ENCODE measurements around a stretch of chr20.

DNA sequence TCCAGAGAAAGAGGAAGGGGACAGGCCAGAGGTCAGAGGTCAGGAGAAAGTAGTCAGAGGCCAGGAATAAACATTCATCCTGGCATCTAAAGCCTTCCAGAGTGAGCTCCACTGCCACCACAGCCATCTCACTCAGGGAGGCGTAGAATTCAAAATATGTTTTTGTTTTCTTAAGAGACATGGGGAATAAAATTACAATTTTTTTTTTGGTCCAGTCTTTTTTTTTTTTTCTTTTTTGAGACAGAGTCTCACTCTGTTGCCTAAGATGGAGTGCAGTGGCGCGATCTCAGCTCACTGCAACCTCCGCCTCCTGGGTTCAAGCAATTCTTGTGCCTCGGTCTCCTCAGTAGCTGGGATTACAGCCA, 18.0 kb upstream of the PTGIS start:
- CAGE, long polyA plus RNA, result no peak
- RRBS, result no CpG with 5 or more reads among the region's 5 CpGs

GRCh38 chr20:49611069-49611463, 43.1 kb upstream of the PTGIS start:
- CAGE, long polyA plus RNA, result no peak
- RRBS, result no CpG with 5 or more reads among the region's 36 CpGs

DNA sequence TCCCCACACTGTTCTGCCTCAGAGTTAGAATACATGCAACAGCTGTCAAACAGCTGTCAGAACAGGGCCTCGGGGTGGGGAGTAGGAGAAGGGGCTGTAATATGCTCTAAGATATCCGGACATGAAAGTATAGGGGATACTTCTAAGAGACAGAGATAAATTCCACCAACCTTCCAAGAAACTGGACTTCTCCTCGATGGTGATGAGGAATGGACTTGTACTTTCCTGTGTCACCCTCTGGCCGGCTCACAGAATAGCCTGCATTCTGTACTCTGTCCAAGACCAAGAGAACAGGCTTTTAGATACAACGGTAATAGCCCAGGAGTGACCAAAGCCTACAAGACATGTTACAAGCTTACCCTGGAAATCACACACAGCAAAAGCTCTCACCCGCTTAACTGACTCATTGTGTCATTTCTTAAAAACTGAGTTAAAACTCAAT, 69.3 kb upstream of the PTGIS start:
- CAGE, long polyA plus RNA, result no peak
- RRBS, result no CpG with 5 or more reads among the region's 6 CpGs

GRCh38 chr20:49641887-49642878, 71.5 kb downstream of the B4GALT5 start:
- CAGE, long polyA plus RNA, result no peak
- RRBS, result no CpG with 5 or more reads among the region's 8 CpGs

DNA sequence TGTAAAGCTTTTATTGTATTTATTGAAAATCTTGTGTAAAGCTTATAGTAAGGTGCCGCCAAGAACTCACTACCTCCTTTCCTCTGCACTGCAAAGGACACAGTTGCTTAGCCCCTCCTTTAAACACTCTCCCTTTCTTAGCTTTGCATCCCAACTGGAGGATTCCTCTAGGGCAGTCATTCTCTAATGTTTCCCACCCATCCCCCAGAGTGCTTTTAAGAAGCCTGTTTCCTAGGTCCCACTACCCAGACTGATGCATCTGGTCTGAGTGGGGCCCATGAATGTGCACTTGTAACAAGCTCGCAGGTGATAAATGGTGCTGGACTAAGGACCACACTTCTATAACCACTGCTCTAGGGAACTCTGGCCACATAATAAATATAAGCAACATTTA, 55.2 kb downstream of the B4GALT5 start:
- CAGE, long polyA plus RNA, result no peak
- RRBS, result no CpG with 5 or more reads among the region's 2 CpGs

- CAGE, long polyA plus RNA, result no peak
- RRBS, result no CpG with 5 or more reads among the region's 8 CpGs
Observed at GRCh38 chr20:49724420-49725416, 11.0 kb upstream of the B4GALT5 start.

DNA sequence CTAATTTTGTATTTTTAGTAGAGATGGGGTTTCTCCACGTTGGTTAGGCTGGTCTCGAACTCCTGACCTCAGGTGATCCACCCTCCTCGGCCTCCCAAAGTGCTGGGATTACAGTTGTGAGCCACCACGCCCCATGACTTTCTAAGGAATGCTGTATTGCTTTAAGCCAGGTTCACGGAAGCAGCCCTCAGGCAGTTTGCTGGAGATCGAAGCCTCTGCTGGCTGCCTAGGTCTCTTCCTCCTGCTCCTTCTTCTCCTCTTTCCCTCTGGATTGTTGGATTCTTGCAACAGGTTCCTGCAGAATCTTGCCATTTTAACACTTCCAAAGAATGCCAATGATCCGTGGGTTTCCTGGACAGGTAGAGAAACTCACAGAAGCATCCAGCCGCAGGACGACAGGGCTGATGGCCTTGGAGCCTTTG, 29.3 kb upstream of the B4GALT5 start:
- CAGE, long polyA plus RNA, result no peak
- RRBS, result no CpG with 5 or more reads among the region's 9 CpGs

DNA sequence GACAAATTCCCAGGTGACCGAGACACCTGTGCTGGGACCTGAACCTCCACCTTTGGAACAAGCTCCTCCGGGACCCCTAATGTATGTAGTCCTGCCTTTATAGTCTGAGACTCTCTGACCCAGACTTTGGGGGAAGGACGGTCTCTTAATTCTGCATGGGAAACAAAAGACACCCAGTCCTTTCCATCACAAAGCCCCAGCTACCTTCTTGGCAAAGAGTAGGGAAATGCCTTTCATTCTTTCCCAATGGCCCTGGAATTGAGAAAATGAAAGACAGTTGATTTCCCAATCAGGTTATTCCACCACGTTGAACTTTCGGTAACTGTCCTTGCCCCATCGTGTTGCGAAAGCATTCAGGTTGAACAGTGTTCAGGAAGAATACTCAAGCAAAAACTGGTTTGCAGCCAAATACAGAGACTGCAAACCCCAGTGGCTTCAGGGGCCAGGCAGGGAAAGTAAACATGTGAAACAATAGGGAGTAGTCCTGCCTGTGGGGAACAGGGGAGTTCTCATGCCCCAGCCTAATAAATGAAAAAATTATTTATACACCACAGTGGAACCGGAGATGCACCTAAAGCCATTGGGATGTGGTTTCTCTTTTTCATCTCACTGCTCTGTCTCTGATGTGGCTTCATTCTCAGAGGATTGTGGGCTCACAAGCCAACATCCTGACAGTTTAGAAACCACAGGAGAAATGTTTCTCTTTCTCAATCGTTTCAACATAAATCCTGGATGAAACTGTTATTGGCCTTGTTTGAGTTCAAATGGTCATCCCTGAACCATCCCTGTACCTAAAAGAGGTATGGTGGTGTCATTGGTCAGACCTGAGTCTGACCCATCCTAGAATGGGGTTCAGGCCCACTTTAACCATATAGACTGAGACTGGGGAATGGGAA, 44.2 kb upstream of the SLC9A8 start:
- CAGE, long polyA plus RNA, result no peak
- RRBS, result no CpG with 5 or more reads among the region's 9 CpGs

- CAGE, long polyA plus RNA, result no peak
- RRBS, result no CpG with 5 or more reads among the region's 2 CpGs
Observed at GRCh38 chr20:49823336-49824104, 10.9 kb downstream of the SLC9A8 start.

GRCh38 chr20:49860800-49861250, 48.2 kb downstream of the SLC9A8 start:
- CAGE, long polyA plus RNA, result no peak
- RRBS, result no CpG with 5 or more reads among the region's 6 CpGs

DNA sequence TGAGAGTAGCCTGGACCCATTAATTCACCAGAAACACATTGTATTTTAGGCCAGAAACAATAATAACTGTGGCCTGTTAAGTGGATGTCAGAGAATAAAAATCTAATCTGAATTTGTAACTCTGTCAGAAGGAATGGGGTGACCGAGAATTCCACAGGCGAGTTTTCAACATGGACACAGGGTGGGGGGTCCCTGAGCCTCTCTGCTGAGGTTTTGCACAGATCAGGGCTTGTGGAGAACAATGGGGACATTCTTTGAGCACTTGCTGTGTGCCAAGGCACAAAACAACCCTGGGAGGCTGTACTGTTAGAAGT, 44.0 kb downstream of the SNAI1 start:
- CAGE, long polyA plus RNA, result no peak
- RRBS, result no CpG with 5 or more reads among the region's 2 CpGs

GRCh38 chr20:50075482-50076052, 37.4 kb downstream of the UBE2V1 start:
- CAGE, long polyA plus RNA, result no peak
- RRBS, result no CpG with 5 or more reads among the region's 14 CpGs

DNA sequence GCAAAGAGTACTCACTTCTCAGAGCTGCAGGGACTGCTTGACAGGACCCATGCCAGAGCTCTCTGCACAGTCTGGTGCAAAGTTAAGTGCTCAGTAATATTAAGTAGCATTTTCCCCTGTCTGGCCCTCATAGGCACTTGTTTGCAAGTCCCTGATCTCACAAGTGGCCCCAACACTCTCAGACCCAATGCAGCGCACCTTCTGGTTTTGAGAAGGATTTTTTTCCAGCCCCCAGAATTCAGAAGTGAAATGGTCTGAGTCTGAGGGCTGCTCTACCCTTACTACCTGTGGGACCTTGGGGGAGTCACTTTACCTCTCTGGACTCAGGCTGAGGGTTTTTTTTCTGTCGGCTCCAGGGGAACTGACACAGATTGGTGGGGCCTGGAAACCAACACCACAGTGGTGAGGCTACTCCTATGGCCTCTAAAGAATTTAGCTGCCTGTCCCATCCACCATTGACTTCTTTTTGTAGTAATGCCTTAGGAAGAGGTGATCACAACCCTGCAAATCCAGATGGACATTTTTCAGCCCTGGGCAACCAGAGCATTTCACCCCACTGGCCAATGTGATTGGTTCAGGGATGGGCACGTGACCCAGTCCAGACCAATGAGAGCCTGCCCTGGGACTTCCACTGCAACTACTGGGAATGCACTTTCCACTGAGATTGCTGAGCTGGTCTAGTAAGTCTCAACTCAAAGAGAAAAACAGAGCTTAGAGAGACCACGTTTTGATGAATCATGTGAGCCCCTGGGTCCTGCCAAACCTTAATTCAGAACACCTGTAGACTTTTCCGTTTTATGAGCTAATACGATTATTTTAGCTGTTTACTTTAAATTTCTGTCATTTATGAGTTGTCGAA, 8.7 kb upstream of the UBE2V1 start:
- CAGE, long polyA plus RNA, result no peak
- RRBS, result no CpG with 5 or more reads among the region's 7 CpGs

- CAGE, long polyA plus RNA, result no peak
- RRBS, result no CpG with 5 or more reads among the region's 35 CpGs
Observed at GRCh38 chr20:50138137-50139440, 14.9 kb downstream of the PEDS1 start.

GRCh38 chr20:50144420-50144793, 9.1 kb downstream of the PEDS1 start:
- CAGE, long polyA plus RNA, result no peak
- RRBS, result no CpG with 5 or more reads among the region's 4 CpGs

- CAGE, long polyA plus RNA, result no peak
- RRBS, result no CpG with 5 or more reads among the region's 17 CpGs
Observed at GRCh38 chr20:50273556-50274282, 83.1 kb downstream of the CEBPB start.

DNA sequence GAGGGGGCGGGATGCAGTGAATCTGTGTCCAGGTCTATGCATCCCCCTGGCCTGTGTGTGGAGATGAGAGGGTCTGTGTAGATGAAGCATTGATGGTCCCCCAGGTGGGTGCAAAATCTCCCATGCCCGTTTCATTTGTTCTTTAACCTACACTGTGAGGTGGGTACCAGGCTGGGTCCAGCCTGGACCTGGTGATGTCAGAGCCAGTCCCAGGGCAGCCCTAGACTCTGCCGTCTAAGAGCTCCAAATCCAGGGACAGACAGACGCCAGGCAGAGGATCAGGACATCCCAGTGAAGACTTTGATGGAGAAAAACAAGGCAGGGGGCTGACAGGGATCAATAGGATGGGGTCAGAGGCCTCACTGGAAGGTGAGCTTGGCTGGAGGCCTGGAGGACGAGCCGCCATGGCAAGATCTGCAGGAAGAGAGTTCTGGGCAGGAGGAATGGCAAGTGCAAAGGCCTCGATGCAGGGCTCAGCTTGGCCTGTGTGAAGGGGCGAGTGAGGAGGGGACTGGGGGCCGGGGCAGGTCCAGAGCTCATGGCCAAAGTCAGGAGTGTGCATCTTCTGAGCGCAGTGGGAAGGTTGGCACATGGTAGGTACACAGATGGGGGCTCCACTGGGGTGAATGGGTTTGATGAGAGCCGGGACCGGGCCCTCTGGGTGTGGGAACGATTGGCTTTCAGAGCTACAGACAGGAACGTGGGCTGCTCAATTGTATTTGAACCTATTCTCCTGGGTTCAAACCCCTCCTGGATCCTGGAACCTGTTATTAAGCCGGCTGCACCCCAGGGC, 105.7 kb downstream of the CEBPB start:
- CAGE, long polyA plus RNA, result no peak
- RRBS, result no CpG with 5 or more reads among the region's 15 CpGs

- CAGE, long polyA plus RNA, result no peak
- RRBS, result no CpG with 5 or more reads among the region's 19 CpGs
Observed at GRCh38 chr20:50312528-50313703, 122.3 kb downstream of the CEBPB start.

- CAGE, long polyA plus RNA, result no peak
- RRBS, result no CpG with 5 or more reads among the region's 5 CpGs
Observed at GRCh38 chr20:50347210-50347629, 156.6 kb downstream of the CEBPB start.

DNA sequence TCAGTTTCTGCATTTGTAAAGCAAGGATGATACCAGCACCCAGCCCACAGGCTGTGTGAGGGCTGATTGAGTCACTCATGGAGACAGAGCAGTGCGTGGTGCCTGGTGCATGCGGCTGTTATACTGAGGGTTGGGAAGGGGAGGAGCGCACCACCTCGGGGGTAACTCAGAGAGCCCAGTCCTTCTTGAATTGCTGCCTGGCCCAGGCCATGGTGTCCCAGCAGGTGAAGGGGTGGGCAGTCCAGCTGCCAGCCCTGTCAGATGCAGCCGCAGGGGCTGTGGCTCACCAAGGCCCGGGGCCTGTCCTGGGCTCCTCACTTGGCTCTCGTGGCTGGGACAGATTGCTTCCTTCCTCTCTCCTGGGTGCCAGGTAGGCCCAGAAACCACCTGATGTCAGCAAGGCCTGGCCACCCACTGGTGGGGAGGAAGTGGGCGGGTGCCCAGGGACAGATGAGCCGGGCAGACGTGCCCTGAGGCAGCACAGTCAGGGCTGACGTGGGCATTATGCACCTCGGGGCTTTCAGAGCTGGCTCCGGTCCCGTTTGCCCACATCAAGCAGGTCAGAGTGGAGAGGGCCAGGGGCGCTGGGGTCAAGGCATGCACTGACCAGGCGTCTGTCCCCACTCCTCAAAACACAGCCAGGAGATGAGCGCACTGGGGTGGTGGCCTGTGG, 133.4 kb upstream of the PTPN1 start:
- CAGE, long polyA plus RNA, result no peak
- RRBS, result 70% methylated on average over 4 of the region's 17 CpGs